Monocyte (primary cell): ENCODE data around the genes GALM and SOS1.

DNA sequence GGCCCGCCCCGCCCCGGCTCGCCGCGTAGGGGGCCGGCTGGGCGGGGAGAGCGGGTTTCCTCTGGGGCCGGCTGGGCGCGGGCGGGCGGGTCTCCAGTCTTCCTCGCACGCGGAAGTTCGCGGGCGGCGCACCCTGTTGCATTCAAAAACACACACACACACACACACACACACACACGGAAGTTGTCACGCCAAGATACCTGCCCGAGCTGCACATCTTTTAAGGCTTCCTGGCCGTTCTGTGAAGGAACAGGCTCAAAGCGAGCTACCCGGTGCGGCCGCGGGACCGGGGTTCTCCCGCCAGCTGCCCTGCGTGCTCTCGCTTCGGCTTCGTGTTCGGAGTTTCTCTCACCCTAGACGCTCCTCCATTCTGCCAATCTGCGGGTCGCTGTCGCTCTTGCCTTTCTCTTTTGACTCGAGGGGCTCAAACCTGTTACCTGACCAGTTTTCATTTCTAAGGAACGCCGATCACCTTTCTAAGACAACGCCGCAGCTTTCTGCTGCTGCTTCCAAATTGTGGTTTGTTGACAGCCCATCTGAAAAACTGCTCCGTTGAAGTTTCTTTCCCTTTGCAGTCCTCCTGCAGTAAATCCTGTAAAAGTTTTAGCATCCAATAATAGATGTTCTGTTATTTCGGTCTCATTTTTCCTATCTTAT lies 543 bp upstream of the STRN start:
- PRO-cap, 2 experiments, result peak in 2 of 2 experiments; most common plus-strand start position 47 of the sequence (in 1)

- PRO-cap, 2 experiments, result no peak in any of the 2 experiments
These were observed 7.6 kb downstream of the GPATCH11 start for GRCh38 chr2:37091866-37092298.

GRCh38 chr2:37141334-37141776 lies 15.4 kb downstream of the EIF2AK2 start:
- PRO-cap, 2 experiments, result no peak in any of the 2 experiments

GRCh38 chr2:37279567-37280134 lies 45.0 kb downstream of the PRKD3 start:
- PRO-cap, 2 experiments, result no peak in any of the 2 experiments

GRCh38 chr2:37349402-37349959 lies 5.1 kb downstream of the QPCT start:
- PRO-cap, 2 experiments, result peak in 2 of 2 experiments; most common plus-strand start chr2:37349732 (in 1); most common minus-strand start chr2:37349694 (in 2)

DNA sequence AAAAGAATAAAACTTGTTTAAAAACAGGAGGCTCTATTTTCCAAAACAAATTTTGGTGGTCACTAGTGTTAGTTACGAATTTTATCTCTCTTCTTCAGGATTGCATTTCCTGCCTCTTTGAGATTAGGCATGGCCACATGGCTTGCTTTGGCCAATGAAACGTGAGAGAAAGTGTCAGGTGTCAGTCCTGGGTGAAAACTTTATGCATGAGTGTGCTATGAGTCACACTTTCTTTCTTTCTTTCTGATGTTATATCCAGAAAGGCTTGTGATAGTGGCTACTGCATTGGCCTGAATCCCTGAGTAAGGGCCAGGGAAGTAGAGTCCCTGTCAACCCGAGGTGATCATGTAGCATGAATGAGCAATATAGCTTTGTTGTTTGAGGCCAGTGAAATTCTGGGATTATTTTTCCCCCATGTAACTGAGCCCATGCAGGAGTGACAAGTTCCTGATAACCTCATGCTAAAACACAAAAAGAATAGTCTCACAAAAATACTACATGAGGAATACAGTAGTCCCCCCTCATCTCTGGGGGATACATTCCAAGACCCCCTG lies 109.7 kb downstream of the CDC42EP3 start:
- PRO-cap, 2 experiments, result no peak in any of the 2 experiments

GRCh38 chr2:37642043-37642446 lies 29.4 kb downstream of the CDC42EP3 start:
- PRO-cap, 2 experiments, result no peak in any of the 2 experiments

DNA sequence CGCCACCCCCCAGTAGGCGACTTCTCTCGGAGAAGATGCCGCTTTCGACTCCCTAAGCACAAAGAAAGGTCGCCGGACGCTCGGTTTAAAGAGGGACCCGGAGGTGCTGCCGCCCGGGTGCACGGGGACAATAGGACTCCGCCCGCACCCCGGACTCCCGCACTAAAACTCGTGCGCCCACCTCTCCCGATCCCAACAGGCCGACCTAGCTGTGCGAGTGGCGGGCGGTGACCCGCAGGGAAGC lies 360 bp upstream of the CDC42EP3 start:
- PRO-cap, 2 experiments, result peak in 1 of 2 experiments; most common plus-strand start position 88 of the sequence (in 1)

- PRO-cap, 2 experiments, result no peak in any of the 2 experiments
These were observed 97.0 kb upstream of the CDC42EP3 start for GRCh38 chr2:37768377-37768977.

- PRO-cap, 2 experiments, result no peak in any of the 2 experiments
These were observed 104.3 kb upstream of the CDC42EP3 start for GRCh38 chr2:37775736-37776163.

- PRO-cap, 2 experiments, result no peak in any of the 2 experiments
These were observed 53.2 kb upstream of the RMDN2 start for GRCh38 chr2:37871877-37872305.

DNA sequence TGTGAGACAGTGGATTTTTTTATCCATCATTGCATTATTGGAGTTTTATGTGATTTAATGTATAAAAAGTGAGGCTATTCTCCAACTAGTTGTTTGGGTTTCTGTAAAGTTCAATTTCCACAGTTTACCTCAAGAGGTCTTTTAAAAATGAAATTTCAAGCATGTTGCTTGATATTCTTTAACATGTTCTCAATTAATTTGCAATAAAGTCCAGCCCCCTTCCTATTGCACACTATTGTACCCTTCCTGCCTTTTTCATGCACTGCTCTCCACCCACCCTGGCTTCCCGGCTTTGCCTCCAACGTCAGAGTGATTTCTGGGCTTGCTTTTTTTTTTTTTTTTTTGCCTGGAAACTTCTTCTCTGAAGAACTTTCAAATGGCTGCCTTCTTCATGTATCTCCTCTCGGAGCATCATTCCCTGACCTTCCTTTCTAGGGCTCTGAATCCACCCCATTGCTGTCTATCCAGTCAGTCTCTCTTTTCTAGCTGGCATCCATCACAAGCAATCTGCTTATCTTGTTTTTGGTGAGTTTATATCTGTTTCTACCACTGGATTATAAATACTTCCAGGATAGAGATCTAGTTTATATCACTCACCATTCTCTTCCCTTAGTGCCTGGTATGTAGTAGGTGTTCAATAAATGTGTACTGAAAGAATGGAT lies 24.4 kb upstream of the CYP1B1 start:
- PRO-cap, 2 experiments, result no peak in any of the 2 experiments

- PRO-cap, 2 experiments, result no peak in any of the 2 experiments
These were observed 1.5 kb downstream of the ATL2 start for GRCh38 chr2:38375454-38376007.

DNA sequence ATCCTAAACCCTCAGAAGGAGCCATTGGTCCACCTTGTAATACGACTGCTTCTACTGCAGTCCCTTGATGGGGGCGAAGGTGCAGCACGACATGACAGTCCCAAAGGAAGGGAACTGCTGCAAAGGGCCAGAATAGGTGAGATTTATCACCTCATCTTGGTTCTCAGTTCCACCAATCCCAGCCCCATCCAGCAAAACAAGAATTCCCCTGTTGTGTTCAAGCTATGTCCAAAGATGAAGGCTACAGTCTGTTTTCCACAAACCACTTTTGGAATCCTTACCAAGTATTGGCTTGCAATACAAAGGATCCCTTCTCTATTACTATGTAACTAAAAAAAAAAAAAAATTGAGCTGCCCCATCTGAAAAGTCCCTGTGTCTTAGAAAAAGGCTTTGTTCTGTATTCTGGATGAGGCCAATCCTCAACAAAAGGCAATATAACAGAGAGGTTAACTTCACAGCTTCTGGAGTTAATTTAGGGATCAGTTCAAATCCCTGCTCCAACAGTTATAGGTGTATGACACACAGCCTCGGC lies 61.0 kb upstream of the ATL2 start:
- PRO-cap, 2 experiments, result no peak in any of the 2 experiments

GRCh38 chr2:38446922-38447671 lies 70.0 kb upstream of the ATL2 start:
- PRO-cap, 2 experiments, result no peak in any of the 2 experiments

DNA sequence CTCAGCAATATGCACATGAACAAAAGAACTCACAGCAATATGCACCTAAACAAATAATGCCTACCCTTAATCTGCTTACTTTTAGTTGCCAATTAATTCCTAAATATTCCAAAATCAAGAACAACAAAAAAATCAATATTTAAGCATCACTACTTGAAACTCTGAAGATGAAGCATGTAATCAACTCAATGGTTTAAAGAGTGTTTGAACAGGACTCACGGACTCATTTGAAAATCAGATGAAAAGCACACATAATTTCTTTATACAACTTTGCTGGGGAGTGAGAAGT lies 11.8 kb downstream of the HNRNPLL start:
- PRO-cap, 2 experiments, result no peak in any of the 2 experiments

DNA sequence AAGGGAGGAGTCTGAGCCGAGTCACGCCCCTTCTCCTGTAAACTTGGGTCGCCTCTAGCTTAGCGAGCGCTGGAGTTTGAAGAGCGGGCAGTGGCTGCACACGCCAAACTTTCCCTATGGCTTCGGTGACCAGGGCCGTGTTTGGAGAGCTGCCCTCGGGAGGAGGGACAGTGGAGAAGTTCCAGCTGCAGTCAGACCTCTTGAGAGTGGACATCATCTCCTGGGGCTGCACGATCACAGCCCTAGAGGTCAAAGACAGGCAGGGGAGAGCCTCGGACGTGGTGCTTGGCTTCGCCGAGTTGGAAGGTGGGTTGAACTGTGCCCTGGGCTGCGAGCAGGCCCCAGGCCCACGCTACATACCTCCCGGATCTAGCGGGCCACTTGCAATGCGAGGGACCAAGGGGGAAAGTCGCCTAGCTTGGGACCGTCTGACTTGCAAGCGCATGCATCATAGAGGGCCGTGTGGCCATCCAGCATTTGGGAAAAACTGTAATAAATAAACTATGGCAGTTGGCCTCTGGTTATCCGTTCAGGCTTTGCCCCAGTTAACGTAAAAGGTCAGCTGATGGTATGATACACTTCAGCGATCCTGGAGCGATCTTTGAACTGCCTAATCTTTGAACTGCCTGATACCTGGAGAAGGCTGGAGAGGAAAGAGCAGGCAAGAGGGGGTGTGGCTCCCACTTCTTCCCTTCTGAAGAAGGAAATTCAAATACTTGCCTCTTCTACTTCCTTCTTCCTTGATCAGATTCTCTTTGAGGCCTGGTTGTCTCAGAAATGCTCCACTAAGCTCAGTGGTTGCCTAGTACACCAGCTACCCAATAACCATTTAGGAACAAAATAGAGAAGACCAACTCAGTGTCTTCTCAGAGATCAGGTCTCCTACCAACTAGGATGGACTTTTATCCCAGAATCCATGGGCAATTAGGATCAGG lies at the start of gene GALM:
TSS of gene GALM (plus strand) at position 69 of the 935 bp plus-strand sequence.
- PRO-cap, 2 experiments, result peak in 1 of 2 experiments; most common plus-strand start position 72 of the sequence (in 1)

DNA sequence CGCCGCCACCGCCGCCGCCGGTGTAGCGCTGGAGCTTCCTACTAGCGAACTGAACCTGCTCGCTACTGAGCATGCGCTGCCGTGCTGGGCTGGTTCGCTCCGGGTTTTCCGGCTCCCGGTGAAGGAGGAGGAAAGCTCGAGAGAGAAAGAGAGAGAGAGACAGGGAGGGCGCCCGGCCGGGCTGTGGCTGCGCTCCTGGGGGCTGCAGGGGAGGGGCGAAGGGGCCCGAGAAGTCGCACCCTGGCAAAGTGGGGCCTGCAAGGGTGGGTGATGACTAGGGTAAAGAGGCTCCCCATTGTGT lies at the start of gene SOS1:
TSS of gene SOS1 (minus strand) at position 67 of the 301 bp plus-strand sequence.
- PRO-cap, 2 experiments, result peak in 2 of 2 experiments; most common plus-strand start position 132 of the sequence (in 2); most common minus-strand start position 51 of the sequence (in 2)

DNA sequence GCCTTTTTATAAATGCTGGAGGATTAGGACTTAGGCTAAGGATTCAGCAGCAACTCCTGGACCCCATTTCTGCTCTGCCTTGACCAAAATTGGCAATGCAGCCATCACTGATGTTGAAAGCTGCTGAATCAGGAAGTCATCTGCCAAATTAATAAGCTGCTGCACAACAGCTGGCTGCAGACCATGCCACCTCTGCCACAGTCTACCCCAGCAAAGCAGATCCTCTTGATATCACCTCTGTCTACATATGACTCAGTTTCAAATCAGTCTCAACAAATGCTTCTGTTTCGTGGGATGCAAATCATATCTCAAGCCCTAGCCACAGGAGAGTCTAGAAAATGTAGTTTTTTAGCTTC lies 7.1 kb upstream of the SOS1 start:
- PRO-cap, 2 experiments, result no peak in any of the 2 experiments

GRCh38 chr2:39243508-39244543 lies 123.0 kb upstream of the SOS1 start:
- PRO-cap, 2 experiments, result no peak in any of the 2 experiments